H7 (cell line): ENCODE data around the genes INTS15 and MIOS.

DNA sequence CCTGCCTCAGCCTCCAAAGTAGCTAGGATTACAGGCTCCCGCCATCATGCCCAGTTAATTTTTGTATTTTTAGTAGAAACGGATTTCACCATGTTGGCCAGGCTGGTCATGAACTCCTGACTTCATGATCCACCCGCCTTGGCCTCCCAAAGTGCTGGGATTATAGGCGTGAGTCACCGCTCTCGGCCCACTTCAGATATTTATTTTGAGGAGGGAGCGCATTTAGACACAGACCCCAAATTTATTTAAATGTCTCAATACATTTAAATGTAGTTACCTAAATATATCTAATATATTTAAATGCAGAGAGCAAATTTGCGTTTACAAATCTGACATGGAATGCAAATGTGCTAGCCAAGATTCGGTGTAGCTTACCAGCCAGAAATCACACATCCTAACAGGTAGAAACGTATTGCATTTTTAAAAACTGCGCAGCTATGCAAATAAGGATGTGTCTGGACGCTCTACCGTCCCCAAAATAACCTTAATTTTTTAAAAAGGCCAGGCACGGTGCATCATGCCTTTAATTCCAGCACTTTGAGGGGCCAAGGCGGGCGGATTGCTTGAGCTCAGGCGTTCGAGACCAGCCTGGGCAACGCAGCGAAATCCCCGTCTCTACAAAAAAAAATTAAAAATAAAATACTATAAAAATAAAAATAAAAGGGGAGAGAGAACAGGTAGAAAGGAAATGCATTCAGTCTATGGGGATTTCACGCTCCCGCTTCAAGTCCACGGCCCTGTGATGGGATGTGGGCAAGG, 701 bp downstream of the PMS2 start:
- RAMPAGE, long total RNA, result no peak

GRCh38 chr7:6162016-6163261, 57.7 kb downstream of the USP42 start:
- RAMPAGE, long total RNA, result no peak

- RAMPAGE, long total RNA, result no peak
Observed at GRCh38 chr7:6257674-6258057, 14.8 kb downstream of the CYTH3 start.

- RAMPAGE, long total RNA, result no peak
Observed at GRCh38 chr7:6403544-6404640, 29.6 kb downstream of the RAC1 start.

DNA sequence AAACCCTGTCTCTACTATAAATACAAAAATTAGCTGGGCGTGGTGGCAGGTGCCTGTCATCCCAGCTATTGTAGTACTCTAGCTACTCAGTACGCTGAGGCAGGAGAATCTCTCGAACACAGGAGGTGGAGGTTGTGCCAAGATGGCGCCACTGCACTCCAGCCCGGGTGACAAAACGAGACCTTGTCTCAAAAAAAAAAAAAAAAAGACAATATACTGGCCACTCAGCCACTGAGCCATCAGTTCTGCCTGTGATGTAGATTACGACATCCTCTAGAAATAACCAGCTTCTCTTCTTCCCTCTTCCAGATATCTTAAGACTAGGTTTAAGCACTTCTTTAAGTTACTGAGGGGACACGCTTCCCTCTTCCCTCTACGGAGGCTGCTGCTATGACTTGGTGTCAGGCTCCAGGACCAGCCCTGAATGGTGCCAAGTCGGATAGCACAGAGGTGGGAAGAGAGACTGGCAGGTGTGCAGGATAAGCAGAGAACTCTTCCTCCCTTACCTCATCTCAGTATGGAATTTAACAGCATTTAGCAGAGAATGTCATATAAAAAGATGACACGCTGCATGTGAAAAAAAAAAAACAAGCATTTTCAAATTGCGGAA, 14.0 kb downstream of the DAGLB start:
- RAMPAGE, long total RNA, result no peak

DNA sequence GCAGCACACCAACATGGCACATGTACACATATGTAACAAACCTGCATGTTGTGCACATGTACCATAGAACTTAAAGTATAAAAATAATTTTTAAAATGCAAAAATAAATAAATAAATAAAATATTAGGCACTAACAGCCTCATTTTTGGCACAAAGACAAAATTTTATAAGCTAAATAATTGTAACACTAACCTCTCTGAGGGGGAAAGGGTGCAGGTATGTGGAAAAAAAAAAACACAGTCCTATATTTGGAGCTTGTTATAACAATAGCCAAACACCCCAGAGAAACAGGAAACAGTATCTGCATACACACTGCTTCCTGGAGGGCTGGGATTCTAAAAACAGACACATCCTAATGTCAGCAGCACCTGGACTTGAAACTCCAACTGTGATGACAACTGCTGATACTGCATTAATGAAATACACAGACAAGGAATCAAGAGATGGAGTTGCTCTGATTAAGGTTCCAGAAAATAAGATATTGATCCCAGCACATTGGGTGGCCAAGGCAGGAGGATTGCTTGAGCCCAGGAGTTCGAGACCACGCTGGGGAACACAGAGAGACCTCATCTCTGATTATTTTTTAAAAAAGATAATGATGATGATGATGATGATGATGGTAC, 9.4 kb downstream of the DAGLB start:
- RAMPAGE, long total RNA, result no peak

DNA sequence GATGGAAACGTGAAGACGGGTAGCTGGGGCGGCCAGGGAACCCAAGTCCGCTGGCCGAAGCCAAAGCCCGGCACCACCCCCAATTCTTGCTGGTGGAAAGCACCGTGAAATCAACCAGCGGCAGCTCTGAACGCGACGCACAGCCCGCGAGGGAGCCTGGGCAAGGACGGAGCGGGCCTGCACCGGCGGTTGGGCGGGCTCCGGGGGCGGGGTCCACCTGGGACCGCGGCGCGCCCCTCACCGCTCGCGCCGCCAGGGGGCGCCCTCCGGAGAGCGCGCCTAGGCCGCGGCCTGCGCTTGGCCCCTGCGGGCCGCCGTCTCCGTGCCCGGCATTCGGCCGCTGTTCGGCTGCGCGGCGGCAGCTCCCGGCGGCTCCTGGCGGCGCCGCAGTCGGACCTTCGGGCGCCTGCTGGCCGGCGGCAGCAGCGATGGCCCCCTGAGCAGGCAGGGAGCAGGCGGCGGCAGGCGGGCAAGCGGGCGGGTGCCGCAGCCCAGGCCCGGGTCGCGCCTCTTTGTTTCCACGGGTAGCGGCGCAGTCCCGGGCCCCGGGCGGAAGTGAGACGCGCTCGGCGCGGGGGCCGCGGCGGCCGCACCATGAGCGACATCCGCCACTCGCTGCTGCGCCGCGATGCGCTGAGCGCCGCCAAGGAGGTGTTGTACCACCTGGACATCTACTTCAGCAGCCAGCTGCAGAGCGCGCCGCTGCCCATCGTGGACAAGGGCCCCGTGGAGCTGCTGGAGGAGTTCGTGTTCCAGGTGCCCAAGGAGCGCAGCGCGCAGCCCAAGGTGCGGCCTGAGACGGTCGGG, at the start of gene INTS15:
INTS15 (plus strand) TSS at position 332 of the 807 bp plus-strand sequence.
- RAMPAGE, long total RNA, result no peak

DNA sequence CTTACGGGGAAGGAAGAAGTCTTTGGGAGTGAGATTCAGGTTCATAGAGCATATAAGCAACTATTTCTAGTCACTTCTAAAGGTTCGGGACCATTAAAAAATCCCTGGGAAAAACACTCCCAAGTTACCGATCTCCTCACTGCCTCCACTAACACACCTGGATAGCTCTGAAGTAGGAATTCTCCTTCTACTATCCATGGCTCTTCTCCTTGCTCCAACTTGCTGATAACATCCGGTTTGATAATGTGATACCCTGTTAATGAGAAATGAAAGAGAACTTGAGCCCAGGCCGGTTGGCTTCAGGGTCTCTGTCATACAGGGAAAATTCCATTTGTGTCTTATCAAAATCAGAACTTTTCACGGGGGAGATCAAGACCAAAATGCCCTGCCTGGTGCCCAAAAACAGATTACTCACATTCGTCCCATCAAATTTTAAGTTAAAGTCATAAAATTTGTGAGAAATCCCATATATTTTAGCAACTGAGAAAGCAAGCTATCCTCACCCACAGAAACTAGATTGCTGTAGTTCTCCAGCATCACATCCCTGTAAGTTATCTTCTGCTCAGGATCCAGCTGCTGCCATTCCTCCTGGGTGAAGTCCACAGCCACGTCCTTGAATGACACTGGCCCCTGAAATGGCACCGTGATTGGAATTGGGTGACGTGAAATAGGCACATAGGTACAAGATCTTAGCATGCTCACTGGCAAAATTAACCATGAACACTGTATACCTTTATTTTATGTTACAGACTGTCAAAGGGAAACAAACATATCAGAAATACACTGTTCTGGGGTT, 9.4 kb downstream of the ZNF12 start:
- RAMPAGE, long total RNA, result no peak

DNA sequence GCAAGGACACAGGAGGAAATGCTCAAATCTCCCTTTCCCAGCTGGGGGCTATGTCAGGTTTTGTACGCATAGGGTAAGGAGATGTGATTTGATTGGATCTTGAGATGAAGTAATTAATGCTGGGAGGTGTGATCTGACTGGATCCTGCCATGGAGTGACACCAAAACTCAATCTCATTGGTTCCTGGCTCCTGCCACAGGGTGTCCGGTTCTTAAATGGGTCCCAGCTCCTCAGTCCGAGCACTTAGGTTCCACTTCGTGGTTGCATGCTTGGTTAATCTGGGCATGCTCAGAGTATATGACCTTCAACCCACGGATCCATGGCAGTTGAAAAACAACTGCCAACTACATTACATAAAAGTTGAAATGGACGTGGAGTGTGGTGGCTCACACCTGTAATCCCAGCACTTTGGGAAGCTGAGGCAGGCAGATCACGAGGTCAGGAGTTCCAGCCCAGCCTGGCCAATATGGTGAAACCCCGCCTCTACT, 3.1 kb upstream of the ZNF12 start:
- RAMPAGE, long total RNA, result no peak

- RAMPAGE, long total RNA, result no peak
Observed at GRCh38 chr7:7512566-7512936, 23.1 kb downstream of the COL28A1 start.

DNA sequence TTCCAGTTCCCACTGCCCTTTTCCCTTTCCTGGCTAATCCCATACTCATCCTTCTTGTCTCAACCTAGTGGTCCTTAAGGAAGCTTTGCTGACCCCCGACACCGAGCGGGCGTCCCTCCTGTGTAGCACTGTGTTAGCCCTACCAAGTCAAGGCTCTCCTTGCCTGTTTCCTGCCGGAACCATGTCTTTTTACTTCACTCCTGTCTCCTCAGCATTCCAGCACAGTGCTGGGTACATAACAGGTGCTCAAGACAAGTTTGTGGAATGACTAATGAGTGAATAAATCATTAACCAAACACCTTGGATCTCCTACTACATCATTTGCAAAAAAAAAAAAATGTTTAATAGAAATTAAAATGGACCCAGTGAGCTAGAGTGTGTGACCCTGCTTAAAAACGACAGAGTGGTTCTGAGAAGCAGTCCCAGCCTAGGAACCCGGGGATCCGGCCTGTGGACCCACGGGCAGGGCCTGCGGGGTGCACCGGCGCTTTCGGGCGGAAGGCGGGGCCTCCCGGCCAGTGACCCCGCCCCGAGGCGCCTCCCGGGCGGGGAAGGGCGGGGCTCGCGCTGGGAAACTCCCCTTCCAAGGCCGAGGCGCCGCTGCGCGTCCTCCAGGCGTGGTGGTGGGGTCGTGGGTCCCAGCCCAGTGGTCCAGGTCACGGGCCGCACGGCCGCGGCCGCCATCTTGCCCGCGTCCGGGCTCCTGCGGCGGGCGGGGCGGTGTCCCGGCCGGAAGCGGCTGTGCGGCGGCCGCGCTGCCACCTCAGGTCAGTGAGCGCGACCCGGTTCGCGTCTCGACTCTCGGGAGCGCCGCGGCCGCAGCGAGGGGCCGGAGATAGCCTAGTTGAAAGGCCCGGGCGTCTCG, at the start of gene MIOS:
MIOS (plus strand) TSS at position 579 of the 865 bp plus-strand sequence.
- RAMPAGE, long total RNA, result start-site peak on the minus strand centred at position 222 of the sequence, 24 bp wide, 17 reads

- RAMPAGE, long total RNA, result no peak
Observed at GRCh38 chr7:7687746-7688354, 30.6 kb downstream of the RPA3 start.

GRCh38 chr7:7792514-7792758, 74.0 kb upstream of the RPA3 start:
- RAMPAGE, long total RNA, result no peak

DNA sequence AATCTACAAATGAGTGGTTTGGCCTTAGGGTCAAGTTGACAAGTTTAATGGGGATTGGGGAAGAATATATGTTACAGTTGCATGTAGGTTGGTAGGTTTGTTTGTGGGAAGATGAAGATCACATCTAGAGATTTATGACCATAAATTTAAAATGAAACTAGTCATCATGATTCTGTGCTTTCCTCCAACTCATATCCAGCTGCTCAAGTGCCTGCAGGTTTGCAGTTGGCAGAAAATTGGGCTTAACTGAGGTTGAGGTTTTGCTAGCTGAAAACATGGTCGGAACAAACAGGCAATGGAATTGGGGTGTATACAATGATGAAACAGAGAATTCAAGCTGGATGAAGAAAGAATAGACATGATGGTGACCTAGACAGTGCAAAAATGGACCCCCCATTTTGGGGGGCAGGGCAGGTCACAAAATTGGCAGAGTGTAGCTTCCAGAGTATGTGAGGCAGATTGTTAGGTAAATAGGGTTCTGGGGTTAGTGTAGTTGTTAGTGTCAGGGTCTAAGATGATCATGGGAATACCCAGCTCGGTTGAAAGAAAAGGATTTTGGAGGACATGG, 121.4 kb upstream of the RPA3 start:
- RAMPAGE, long total RNA, result no peak

DNA sequence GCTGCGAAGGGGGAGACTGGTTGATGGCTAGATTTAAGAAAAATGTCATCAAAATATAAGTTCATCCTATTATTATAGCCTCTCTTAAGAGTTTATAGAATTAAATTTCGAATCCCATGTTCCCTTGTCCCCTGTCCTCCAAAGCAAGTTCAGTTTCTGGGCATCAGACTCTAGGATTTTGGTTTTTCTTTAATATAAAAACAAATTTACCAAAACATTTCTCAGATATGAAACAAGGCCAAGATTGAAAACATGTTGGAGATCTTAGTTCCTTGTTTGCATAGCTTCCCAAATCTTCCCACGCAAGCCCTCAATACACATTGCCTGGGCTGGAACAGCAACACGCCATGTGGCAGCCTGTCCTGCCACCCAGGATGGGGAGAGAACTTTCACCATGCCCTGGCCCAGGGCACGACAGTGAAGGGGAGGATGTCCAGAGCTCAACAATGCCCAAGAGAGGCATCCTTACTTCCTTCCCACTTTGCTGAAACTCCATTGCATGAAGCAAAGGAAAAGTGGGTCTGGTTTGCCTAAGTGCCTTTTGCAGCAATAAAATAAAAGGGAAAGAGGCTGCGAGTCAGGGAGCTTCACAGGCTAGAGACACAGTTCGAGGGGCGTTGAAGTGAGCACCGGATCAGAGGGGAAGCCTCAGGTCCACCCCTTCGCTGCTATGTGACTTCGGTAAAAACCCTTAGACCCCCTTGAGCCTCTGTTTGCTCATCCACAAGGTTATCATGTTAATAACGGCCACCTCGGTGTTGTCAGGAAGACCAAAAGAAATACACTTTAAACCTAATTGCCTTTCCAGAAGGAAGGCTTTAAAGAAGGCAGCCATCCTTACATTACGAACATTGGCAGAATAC, 133.5 kb downstream of the ICA1 start:
- RAMPAGE, long total RNA, result no peak

- RAMPAGE, long total RNA, result no peak
Observed at GRCh38 chr7:8212587-8212956, 49.4 kb downstream of the ICA1 start.

- RAMPAGE, long total RNA, result no peak
Observed at GRCh38 chr7:8261256-8261733, 672 bp downstream of the ICA1 start.

DNA sequence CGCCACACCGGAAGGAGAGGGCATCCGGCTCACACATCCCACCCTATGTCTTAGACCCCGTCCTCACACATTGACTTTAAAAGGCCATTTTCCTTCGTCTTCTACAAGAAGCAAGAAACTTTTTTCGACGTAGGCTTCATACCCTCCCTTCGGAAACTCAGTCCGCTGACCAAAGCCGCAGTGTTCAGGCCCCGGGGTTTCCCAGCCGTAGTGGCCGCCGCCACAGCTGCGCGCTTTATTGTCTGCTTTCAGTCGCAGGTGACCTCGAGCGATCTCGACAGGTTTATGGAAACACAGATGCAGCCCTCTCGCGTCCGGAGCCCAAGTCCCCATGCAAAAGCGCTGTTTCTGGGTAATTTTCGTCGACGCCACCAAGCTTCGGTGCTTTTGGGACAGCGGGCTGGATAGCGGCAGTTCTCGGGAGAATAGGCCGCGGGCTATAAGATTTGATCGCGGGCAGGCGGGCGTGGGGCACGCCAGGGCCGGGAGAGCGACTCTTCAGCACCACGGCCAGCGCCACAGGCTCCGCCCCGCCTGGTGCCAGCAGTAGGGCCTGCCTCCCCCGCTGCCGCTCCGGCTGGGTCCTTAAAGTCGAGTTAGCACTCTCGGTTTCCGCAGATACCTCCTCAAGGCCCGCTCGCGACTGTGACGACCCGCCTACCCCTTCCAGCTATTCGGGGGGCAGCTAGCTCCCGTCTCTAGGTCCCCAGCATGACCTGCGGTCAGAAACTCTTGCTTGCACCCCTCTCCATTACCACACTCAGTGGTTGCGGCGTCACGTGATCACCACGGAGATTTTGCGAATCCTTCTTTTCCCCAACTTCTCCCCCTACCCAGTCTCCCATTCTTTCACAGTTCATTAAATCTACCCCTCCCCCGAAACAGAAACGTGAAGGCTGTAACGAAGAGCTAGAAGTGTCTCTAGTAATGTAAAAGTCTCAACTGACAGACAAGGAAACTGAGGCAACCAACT, 9.4 kb downstream of the NXPH1 start:
- RAMPAGE, long total RNA, result no peak

GRCh38 chr7:10934237-10934799, 5.6 kb downstream of the NDUFA4 start:
- RAMPAGE, long total RNA, result no peak

DNA sequence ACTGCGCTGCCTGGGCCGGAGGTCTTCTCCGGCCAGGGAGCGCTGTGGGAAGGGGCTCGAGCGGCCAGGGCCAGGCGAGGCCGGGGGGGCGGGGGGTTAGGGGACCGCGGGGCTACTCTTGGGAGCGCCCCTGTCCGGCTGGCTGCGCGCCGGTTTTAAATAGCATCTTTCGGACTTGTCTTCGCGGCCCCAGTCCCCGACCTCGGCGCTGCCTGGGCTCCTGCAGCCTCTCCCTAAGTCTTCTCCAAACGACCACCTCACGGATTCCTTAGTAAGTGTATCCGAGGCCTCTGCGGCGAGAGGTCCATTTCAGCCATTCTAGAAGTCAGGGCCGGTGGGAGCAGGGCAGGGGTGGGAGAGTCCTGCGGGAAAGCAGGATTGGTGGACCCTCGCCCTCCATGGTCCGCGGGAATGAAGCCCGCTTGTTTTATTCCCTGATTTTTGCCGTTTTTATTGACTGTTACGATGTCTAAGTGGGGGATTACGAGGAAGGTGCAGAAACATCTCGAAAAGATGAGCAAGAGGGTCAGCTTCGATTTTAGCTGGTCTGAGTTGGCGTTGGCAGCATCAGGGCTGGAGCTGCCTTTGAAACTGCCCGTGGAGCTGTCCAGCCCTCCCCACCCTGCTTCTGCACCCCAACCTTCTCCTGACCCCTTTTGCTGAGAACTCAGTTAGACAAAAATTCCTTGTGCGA, 529 bp downstream of the PHF14 start:
- RAMPAGE, long total RNA, result no peak